Measurements from ENCODE around the genes DPY19L2 and GNS.

DNA sequence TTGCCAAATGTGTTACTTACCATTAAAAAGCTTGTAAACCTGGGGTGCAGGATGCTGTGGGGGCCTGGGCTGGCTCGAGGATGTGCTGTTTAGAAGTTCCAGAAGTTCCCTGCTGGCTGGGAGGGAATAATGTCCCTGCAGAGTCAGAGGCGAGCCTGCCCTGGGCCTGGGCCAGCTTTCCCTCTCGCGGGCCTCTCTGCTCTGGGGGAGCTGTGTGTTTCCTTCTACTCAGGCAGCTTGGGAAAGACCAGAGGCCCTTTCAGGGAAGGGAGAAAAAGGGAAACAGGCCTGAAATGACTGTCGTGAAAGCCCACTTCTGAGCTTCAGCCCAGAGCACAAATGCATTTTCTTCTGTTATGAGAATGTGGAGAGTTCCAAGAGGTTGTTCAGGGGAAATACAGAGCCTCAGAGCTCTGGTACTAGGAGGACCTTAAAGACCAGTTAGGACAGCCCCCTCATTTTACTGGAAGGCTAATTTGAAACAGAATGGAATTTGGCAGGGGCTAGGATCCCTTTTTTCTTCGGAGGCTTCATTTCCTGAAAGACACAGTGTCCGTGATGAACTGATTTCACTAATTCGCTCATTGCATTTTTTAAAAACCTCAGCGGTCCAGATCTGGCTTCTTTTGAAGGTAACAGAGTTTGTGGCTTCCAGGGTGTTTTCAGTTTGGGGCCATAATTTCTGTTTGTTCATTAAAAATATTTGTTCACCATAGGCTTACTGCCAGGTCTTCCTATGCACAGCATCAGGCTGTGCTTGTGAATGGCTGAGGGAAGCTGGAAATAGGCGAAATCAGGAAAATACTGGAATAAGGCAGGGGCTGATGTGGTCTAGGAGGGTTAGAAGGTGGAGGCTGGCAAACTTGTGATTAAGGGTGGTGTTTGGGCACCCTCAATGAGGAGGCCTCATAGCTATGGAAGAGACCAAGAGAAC, 47.4 kb upstream of the ATP23 start:
- RAMPAGE, long total RNA = start-site peak on the minus strand centred at position 161 of the sequence, 87 bp wide, 12 and 19 reads in 2 replicates
- RRBS = no CpG with 5 or more reads among the region's 10 CpGs

DNA sequence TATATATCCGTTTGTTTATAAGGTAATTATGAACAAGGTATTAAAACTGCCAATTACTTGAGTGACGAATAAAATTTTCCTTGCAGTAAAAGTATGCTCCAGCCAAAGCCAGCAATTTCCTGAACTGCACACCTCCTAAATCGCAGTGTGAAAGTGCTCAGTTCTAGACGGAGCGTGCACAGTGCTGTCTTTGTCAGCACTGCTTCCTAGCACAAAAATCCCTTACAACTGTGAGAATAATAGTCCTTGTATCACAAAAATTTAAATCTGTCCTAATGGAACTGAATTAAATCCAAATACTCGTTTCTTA, 26.3 kb downstream of the LRIG3 start:
- RAMPAGE, long total RNA = no peak
- RRBS = no CpG with 5 or more reads among the region's 6 CpGs

GRCh38 chr12:58899771-58900323, 20.5 kb downstream of the LRIG3 start:
- RAMPAGE, long total RNA = no peak

DNA sequence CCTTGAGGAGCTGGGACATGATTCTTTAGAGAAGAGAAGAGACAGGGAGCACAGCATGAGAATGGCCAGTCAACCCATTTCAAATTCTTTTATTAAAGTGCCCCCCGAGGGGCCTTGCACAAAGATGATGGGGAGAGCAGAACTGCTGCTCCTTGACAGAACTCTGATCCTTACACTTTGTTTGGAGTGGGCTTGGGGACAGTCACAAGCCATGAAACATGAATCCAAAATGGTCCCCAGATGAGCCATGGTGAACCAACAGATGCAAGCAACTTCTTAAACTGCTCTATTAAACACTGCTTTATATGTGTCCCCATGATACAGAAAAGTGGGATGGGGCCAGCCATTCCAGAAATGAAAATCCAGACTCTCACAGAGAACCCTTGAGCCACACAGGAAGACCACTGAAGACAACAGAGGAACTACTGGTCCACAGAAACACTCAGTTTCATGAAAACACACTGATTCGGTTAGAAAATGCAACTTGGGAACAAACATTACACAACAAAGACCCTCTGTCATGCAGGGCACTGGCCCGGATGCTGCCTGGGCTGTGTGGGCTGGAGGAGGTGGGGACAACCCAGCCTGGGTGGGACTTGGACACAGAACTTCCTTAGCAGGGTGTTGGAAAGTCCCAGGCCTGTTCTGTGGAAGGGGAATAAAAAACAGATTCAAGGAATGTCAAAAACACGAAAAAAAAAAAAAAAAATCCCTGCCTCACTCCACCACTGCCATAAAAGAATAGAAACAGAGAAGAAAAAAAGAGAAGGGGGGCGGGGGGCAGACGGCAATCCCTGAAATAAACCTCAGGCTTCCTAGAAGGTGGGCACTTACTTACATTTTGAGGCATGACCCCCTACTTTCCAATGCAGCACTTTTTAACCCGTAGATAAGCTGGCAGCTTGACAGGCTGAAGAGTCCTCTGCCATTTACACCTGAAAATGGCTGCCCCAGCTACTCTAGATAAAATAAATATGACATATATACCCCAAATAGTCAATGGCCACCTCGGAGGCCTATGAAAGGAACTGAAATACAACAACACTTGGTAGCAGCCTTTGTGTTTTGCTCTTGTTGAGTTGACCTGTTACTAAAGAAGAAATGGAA, 180.9 kb downstream of the MON2 start:
- RAMPAGE, long total RNA = no peak
- RRBS = no CpG with 5 or more reads among the region's 8 CpGs

- RAMPAGE, long total RNA = no peak
- RRBS = no CpG with 5 or more reads among the region's 4 CpGs
Measured at GRCh38 chr12:62684901-62685270, 218.3 kb downstream of the MON2 start.

- RAMPAGE, long total RNA = no peak
- RRBS = 4% methylated on average over 25 of the region's 50 CpGs
Measured at GRCh38 chr12:62934223-62934814, 631 bp downstream of the PPM1H start.

DNA sequence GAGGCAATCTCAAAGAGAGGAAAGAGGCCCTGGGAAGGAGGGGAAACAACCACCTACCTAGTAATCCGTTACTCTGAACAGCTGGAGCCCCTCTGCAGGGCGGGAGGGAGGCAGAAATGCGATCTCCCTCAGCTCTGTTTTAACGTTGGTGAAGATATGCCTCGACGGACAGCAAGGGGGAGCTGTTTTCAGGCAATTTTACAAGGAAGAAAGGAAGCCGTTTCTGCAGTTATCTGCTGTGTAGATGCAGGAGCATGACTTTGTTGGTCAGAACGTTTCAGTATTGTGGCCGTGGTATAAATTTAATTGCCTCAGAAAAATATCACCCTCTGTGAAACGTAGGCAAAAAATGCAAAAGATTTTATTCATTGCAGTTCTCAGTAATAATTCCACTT, 1.1 kb upstream of the AVPR1A start:
- RAMPAGE, long total RNA = no peak
- RRBS = no CpG with 5 or more reads among the region's 10 CpGs

- RAMPAGE, long total RNA = start-site peak on the minus strand at chr12:63668475-63668656, 287 and 328 reads in 2 replicates
- RRBS = 2% methylated on average over 19 of the region's 64 CpGs
Measured at GRCh38 chr12:63667831-63668865, at the start of gene DPY19L2. DPY19L2 (minus strand) TSS chr12:63668493.

DNA sequence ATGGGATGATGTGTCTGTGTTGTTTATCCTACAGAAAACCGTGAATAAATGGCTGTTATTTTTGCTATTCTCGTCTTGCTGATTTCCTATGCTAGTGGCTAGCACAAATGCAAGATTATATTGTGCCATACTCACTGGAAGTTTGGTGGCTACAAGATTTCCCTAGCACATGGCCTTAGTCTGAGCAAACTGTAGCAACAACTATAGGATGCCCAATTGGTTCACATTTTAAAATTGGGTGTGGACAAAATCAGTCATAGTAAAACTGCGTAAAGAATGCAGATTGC, 73.3 kb downstream of the SRGAP1 start:
- RAMPAGE, long total RNA = no peak
- RRBS = no CpG with 5 or more reads among the region's 3 CpGs

GRCh38 chr12:63931409-63931858, 86.9 kb downstream of the SRGAP1 start:
- RAMPAGE, long total RNA = no peak
- RRBS = no CpG with 5 or more reads among the region's 2 CpGs

DNA sequence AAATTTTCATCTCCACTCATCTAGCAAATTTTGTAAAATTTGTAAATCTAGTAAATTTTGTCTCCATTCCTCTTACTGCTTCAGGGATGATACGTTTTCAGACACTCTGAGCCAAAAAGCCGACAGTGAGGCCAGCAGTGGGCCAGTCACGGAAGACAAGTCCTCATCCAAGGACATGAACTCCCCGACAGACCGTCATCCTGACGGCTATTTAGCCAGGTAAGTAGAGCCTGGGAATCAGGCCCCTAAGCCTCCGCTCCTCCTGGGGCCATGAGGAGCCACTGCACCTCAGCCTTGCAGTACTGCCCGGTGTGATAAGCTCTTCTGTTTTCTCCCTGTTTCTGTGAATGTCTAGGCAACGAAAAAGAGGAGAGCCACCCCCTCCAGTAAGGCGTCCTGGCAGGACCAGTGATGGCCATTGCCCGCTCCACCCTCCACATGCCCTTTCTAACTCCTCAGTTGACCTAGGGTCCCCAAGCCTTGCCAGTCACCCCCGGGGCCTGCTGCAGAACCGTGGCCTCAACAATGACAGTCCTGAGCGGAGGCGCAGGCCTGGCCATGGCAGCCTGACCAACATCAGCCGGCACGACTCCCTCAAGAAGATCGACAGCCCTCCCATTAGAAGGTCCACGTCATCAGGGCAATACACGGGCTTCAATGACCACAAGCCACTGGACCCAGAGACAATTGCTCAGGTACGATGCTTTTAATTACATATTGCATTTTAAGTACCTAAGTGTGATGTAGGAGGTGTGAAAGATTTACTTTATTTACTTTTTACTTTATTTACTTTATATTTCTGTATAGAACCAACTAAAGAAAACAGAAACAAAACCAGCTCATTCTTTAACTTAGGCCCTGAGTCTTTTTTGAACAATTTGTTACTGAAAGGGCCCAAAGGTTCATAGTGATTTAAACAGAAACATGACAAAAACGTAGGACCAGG, 94.3 kb downstream of the KICS2 start:
- RAMPAGE, long total RNA = no peak
- RRBS = 96% methylated on average over 3 of the region's 22 CpGs

GRCh38 chr12:64146702-64147880, 75.0 kb downstream of the KICS2 start:
- RAMPAGE, long total RNA = no peak
- RRBS = no CpG with 5 or more reads among the region's 27 CpGs

DNA sequence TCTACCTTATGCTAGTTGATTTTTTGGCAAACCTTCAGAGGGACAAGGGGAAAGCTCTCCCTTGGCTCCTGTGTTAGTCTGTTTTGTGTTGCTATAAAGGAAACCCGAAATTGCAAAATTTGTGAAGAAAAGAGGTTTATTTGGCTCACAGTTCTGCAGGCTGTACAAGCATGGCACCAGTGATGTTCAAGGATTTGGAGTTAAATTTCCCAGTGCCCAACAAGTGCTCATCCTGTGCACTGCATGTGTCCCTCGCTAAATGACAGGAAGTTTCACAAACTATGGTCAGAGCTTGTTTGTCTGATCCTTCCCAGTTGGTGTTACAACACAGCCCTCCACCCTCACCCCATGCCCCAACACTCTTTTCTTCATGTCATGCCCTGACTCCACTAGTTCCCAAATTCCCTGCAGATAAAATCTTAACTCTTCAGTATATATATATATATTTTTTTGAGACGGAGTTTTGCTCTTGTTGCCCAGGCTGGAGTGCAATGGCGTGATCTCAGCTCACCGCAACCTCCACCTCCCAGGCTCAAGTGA, 13.9 kb upstream of the RASSF3 start:
- RAMPAGE, long total RNA = no peak
- RRBS = no CpG with 5 or more reads among the region's 5 CpGs

- RAMPAGE, long total RNA = no peak
- RRBS = no CpG with 5 or more reads among the region's 14 CpGs
Measured at GRCh38 chr12:64631869-64632788, 21.8 kb downstream of the RASSF3 start.

- RAMPAGE, long total RNA = no peak
- RRBS = no CpG with 5 or more reads among the region's 16 CpGs
Measured at GRCh38 chr12:64679139-64680103, 69.1 kb downstream of the RASSF3 start.

GRCh38 chr12:64759288-64760005, at the start of gene GNS:
GNS (minus strand) TSS chr12:64759406.
- RAMPAGE, long total RNA = start-site peak on the minus strand at chr12:64759375-64759411, 336 and 76 reads in 2 replicates; start-site peak on the plus strand at chr12:64759479-64759501, 10 and 11 reads in 2 replicates
- RRBS = 2% methylated on average over 26 of the region's 51 CpGs

DNA sequence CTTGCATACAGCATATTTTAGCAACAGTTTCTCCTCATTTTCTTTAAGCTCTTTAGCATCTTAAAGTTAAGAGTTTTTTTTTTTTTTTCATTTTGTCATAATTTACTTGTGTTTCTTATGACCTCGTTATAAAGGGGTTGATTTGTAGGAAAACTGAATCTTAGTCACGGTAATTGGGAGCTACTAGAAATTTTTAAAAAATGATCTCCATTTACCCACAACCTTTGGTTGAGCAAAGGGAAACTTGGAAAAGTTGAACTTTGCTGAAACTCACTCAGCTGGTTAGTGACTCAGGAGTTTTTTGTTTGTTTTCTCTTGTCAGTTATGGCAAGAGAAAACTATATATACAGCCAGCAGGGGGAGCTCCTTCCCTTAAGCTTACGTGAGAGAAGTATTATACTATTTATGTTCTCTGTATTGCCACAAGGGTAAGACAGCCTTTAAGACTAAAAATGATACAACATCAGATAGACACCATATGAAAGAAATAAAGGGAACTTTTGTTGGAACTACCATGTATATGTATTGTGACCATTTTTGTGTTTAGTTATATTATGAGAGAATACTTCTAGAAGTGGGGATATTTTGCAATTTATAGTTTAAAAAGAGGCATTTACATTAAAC, 28.3 kb upstream of the TBC1D30 start:
- RAMPAGE, long total RNA = no peak
- RRBS = no CpG with 5 or more reads among the region's 3 CpGs

DNA sequence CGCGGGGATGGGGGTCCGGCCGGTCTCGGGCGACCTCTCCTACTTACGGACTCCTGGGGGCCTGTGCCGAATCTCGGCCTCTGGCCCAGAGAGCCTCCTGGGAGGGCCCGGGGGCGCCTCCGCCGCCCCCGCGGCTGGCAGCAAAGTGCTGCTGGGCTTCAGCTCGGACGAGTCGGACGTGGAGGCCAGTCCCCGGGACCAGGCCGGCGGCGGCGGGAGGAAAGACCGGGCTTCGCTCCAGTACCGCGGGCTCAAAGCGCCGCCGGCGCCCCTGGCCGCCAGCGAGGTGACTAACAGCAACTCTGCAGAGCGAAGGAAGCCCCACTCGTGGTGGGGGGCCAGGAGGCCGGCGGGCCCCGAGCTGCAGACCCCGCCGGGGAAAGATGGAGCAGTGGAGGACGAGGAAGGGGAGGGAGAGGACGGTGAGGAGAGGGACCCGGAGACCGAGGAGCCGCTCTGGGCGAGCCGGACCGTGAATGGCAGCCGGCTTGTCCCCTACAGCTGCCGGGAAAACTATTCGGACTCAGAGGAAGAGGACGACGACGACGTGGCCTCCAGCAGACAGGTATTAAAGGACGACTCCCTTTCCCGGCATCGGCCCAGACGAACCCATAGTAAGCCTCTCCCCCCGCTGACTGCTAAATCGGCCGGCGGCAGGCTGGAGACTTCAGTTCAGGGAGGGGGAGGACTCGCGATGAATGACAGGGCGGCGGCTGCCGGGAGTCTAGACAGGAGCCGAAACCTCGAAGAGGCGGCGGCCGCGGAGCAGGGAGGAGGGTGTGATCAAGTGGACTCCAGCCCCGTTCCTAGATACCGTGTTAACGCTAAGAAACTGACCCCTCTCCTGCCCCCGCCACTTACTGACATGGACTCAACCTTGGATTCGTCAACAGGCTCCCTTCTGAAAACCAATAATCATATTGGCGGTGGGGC, 737 bp downstream of the LEMD3 start:
- RAMPAGE, long total RNA = no peak
- RRBS = 3% methylated on average over 46 of the region's 81 CpGs

DNA sequence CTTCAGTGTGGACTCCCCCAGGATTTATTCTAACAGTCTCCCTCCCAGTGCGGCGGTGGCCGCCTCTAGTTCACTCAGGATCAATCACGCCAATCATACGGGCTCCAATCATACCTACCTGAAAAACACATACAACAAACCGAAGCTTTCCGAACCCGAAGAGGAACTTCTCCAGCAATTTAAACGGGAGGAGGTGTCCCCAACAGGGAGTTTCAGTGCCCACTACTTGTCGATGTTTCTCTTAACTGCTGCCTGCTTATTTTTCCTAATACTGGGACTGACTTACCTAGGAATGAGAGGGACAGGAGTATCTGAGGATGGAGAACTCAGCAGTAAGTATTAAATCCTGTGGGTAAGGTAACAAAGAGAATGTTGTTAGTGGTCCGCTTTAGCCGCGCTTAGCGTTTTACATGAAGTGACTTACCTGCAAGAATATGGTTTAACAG, 1.4 kb downstream of the LEMD3 start:
- RAMPAGE, long total RNA = no peak
- RRBS = no CpG with 5 or more reads among the region's 14 CpGs

GRCh38 chr12:65822572-65823277, 1.6 kb upstream of the HMGA2 start:
- RAMPAGE, long total RNA = no peak
- RRBS = no CpG with 5 or more reads among the region's 18 CpGs

Data from cardiac muscle cell (in vitro differentiated cells and primary cell).